Skeletal muscle cell (primary cell): ENCODE measurements around a stretch of chr13.

GRCh38 chr13:46556460-46557128 is 3.6 kb downstream of the LRCH1 start:
- RRBS = no CpG with 5 or more reads among the region's 6 CpGs

DNA sequence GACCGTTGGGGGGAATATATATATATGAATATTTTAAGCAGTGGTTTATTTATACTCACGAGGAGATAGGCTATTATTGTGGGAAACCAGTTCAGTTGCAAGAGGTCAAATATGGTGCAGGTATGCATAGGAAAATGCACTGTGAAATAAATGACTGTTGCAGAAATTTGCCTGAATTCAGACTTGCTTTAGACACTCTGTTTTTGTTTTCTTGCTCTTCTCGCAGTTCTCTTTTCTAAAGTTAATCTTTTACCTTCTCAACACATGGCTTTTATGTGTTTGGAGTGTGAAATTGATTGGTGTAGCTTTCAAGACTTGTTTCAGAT is 109.7 kb downstream of the LRCH1 start:
- RRBS = no CpG with 5 or more reads among the region's 3 CpGs

DNA sequence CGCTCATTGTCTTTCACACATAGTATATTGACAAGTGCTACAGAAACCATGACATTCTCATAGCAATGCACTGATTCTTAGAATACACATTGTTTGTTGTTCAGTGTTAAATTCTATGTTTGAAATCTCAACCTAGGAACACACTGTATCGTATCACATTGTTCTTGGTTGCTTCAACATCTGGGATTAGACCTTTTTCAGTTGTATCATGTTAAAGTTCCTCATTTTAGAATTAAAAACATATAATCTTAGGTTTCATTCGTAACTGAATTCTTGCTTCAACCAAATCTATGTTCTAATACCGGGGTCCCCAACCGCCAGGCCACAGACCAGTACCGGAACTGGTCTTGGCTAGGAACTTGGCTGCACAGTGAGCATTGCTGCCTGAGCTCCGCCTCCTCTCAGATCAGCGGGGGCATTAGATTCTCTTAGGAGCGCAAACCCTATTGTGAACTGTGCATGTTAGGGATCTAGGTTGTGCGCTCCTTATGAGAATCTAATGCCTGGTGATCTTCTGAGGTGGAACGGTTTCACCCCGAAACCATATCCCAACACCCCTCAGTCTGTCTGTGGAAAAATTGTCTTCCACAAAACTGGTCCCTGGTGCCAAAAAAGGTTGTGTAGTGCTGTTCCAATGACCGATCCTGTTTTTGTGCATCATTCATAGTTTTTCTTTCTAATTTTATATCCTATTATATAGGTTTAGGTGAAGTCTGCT is 19.2 kb downstream of the ITM2B start:
- RRBS = no CpG with 5 or more reads among the region's 13 CpGs

- RRBS = no CpG with 5 or more reads among the region's 1 CpG
Observed at GRCh38 chr13:48263186-48263668, 30.2 kb downstream of the ITM2B start.

- RRBS = no CpG with 5 or more reads among the region's 7 CpGs
Observed at GRCh38 chr13:48403972-48404422, 8.9 kb downstream of the LPAR6 start.

GRCh38 chr13:48412267-48412589 is 685 bp downstream of the LPAR6 start:
- RRBS = no CpG with 5 or more reads among the region's 5 CpGs

GRCh38 chr13:48417398-48418083 is 4.6 kb upstream of the LPAR6 start:
- RRBS = no CpG with 5 or more reads among the region's 7 CpGs

- RRBS = no CpG with 5 or more reads among the region's 2 CpGs
Observed at GRCh38 chr13:48980089-48980657, 4.5 kb downstream of the FNDC3A start.

DNA sequence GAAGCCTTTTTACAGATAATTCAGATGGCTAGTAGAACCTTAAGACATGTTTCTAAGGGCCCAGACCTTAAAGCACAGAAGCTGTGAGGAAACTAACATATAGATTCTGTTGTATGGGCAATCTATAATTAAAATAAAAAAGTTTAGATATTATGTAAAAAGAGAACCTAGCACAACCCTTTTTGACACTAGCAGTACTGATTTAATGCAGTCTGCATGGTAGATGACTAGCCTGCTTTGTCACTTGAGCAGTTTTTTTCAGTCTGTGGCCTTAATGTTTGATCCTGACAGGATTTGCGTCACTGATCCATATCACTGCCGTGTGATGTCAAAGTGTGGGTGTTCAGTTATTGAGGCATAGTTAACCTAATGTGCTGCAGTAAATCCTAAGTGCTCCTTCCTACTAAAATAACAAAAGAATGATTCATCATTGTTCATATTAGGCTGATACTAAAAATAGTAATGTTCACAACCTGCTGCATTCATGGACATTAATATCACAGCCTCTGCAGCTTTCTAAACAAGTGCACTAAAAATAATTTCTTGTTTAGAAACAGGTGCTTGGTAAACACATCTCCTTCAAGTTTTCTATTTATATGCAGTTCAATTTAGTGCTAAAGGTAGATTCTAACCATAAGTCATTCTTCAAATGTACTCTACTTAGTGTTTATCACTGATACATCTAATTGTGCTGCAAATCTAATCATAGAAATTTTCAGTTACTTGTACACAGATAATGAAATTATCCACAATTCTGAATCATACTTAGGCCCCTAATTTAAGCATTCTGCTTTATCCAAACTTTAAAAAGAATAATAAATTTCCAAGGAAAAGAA is 121.9 kb upstream of the MLNR start:
- RRBS = no CpG with 5 or more reads among the region's 2 CpGs

GRCh38 chr13:49113006-49113453 is 107.1 kb upstream of the MLNR start:
- RRBS = no CpG with 5 or more reads among the region's 4 CpGs

DNA sequence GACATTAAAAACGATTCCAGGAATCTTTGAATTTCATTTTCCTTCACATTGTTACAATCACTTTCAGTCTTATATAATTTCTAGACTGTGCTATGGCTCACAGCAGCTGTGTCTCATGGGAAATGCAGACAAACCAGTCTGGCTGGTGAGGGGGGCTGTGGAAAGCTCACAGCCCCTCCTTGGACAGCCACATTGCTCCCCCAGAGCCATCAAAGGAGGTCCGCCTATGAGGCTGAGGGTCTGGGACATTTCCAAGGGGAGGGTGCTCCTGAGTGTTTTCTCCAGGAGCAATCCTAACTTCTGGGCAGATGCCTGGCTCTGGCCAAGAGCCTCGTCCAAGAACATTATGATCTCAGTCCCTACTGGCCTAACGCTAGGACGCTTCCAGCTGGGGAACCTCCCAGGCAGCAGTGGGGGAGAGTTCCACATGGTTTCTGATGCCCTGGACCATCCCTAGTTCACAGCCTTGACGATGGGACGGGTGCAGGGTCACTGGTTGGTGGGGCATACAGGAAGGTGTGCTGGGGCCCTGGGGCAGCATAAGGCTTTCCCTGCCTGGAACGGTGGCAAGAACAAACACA is 60.4 kb downstream of the CDADC1 start:
- RRBS = no CpG with 5 or more reads among the region's 8 CpGs

- RRBS = no CpG with 5 or more reads among the region's 4 CpGs
Observed at GRCh38 chr13:49443670-49443866, 296 bp downstream of the CAB39L start.

DNA sequence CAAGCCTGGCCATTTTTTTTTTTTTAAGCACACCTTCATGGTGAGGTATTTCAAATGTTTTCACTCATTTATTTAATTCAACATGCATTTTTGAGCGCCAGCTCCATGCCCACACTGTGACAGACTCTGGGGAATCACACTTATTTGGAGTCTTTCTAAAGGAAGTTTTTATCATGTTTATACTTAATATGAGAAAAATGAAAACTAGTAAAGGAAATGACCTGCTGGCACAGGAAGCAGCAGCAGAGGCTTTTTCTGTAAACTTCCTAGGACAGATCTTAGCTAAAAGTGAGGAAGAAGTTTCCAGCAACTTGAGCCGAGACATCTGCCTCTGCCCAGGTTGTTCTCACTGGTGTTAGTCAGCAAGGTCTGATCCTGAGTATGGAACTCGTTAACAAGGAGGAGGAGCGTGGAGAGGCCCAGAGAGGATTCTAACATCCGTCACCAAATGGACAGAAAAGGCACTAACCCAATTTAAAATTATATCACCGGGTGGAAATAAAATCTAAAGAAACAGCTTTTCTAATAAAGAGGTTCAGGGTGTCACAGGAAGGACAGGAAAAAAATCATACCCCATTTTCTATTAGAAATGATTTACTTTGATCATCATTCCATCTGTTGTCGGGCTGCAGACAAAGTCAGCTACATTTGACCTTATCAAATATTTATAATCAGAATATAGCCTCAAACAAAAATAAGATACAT is 43.6 kb downstream of the PHF11 start:
- RRBS = no CpG with 5 or more reads among the region's 7 CpGs

DNA sequence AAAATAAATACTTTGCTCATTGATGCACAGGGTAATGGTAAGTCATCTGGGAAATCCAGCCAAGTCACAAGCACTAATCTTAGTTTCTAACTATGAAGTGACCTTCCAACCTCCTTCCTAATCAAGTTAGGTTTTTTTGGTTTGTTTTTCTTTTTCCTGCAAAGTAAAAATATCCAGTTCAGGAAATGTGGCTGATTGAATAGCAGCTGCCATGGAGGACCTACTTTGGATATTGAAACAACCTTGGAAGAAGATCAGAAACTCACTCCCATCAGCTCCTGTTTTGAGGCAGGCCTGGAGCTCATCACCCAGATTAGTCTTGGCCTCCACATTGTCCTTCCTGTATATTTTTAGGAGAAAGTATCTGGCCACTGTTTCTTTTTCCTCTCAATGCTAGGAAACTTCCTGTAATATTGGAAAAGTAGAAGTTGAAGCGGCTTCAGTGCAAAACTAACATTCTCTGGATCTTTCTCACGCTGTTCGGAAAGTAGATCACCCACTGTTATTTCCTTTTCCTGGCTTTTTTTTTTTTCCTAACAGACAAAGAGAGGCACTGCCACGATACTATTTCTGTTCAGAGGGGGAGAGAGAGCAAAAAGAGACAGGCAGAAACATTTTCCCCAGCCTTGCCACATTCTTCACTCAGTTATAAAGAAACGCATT is 12.2 kb upstream of the ARL11 start:
- RRBS = no CpG with 5 or more reads among the region's 5 CpGs

DNA sequence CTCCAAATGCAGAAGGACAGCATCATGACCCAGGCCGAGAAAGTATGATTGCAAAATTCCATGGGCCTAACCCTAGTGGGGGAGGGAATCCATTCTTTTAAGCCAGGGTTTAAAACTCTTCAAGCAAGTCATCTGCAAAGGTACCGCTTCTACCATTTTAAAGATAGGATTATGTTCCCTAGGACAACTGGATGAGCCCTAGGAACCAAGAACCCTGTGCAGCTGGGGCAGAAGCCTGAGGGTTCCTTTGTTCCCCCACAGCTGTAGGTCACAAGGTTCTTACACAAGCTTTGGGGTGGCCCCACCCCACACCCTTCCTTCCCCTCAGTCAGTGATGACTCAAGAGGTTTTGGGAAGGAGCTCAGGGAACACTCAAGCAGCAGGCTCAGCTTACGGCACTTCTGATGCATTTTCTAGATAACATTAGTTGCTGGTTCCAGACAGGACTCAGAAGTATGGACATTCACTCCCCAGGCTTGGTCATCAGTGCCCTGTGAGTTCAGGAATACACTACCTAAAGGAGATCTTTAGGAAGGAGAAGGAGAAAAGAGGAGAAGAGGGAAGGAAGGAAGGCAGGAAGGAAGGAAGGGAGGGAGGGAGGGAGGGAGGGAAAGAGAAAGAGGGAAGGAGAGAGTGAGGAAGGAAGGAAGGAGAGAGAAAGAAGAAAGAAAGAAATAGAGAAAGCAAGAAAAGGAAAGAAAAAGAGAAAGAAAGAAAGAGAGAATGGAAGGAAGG is 13.7 kb downstream of the ARL11 start:
- RRBS = no CpG with 5 or more reads among the region's 3 CpGs

- RRBS = no CpG with 5 or more reads among the region's 8 CpGs
Observed at GRCh38 chr13:49686534-49687339, 4.5 kb downstream of the EBPL start.

DNA sequence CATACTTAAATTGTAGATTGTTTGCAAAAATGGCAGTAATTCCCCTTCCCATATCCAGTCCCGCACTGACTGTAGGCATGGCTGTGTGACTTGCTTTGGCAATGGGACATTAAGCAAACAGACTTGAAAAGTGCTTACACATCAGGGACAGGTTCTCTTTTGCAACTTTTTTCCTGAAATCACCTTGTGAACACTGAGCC is 42.2 kb upstream of the EBPL start:
- RRBS = no CpG with 5 or more reads among the region's 1 CpG

DNA sequence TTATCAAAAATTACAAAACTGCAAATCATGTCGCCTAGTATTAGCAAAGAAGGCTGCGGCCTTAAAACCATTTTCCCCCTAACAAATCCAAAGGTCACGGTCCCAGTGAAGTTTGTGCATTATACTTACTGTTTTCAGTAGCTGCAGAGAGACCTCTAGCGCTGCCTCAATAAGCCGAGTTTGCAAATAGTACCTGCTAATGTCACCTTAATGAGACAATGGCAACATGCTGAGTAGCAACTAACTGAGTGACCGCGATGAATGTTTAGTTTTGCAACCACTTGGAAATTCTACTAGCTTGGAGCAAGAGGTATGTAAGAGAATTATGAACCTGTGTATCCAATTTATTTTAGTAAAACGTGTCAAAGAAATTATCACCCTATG is 1.2 kb downstream of the KPNA3 start:
- RRBS = no CpG with 5 or more reads among the region's 8 CpGs

- RRBS = no CpG with 5 or more reads among the region's 3 CpGs
Observed at GRCh38 chr13:49998027-49998243, 1.1 kb downstream of the TRIM13 start.

DNA sequence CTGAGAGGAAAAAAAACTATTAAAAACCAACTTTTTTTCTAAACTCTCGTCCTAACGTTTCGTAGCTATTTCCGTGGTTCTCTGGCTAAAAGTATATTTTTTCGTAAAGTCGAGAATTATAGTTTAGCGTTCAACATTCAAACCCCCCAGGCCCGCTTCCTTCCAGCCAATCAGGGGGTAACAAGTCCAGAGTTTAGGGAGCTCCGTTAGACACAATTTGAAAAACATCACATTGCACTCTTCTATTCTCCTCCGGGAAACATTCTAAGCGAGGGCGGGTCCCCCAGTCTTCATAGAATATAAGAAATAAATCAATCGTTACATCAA is 64.8 kb downstream of the KCNRG start:
- RRBS = no CpG with 5 or more reads among the region's 13 CpGs